MCF 10A (cell line): ENCODE data around the genes STK38, CDKN1A, PI16, RNF8 and CMTR1.

DNA sequence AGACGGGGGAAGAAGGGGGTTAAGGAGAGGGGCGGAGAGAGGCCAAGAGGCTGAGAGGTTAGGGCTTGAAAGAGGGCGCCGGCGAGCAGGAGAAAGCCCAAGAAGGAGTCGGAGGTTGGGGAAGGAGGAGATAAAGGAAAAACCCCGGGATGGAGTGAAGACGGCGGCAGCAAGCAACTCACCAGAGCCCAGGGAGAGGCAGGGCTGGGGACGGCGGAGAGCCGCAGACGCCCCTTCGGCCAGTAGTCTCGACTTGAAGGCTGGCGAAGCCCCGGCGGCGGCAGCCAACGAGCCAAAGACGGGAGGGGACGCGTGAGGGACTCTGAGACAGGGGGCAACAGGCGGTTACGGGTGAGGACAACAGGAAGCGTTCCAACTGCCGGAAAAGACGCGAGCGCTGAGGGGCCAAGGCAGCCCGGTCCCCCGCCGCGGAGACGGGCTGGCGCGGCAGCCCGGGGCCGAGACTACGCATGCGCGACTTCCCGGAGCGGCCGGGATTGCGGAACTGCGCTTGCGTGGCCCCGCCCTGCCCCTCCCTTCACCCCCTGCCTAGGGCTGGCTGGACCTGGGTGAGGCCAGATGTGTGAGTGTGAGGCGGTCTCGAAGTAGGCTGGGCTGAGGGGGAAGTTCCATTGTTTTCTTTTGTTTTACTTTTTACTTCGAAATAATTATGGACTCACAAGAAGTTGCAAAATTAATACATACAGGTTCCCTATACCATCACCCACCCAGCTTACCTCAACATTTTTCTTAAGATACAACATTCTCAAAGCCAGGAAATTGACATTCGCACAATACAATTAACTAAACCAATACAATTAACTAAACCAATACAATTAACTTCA lies at the start of gene STK38:
STK38 (minus strand) TSS at position 472 of the 845 bp plus-strand sequence.
- PRO-cap = bidirectional peak, plus-strand start at position 138 of the sequence, minus-strand start at position 74 of the sequence; bidirectional peak, plus-strand start at position 578 of the sequence, minus-strand start at position 441 of the sequence
- RRBS = 2% methylated on average over 15 of the region's 53 CpGs

DNA sequence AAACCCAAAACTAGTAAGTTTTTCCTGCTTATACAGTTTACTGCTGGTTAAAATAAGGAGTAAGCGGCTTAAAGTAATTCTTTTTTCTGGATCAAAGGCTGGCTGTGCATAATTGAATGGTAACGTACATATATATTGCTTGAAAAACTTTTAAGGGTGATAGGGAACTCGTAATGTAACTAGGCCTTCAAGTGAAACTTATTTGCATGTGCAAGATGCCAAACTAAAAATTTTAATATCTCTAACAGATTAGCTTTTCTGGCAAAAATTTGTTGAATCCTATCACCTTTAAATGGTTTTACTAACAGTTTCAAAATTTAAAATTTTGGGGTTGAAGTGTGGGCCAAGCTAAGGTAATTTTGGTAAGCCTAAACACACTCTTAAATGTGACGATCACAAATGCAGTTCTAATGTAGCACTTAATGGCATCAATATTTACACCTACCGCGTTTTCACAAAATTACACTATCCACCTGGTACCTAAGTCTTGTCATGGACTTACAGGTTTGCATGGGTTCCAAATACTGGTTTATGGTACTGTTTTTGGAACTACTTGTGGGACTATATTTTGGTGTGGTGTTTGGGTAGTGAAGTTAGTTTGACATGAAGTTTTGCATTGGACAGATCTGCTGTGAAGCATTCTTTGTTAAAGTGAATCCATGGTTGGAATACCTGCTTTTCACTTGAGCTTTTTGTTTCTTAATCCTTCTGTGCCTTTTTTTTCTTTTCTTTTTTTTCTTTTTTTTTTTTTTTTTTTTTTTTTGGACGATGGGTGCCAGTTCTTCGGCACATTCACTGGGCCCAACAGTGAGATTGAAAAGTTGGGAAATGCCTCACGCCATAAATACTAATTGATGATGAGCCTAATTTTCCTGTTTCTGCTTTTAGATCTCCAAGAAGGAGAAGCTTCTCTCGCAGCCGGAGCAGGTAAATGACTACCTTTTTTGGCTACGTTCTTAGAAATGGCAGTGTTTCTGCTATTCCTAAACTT lies 6.4 kb downstream of the SRSF3 start:
- PRO-cap = no peak
- RRBS = no CpG with 5 or more reads among the region's 12 CpGs

DNA sequence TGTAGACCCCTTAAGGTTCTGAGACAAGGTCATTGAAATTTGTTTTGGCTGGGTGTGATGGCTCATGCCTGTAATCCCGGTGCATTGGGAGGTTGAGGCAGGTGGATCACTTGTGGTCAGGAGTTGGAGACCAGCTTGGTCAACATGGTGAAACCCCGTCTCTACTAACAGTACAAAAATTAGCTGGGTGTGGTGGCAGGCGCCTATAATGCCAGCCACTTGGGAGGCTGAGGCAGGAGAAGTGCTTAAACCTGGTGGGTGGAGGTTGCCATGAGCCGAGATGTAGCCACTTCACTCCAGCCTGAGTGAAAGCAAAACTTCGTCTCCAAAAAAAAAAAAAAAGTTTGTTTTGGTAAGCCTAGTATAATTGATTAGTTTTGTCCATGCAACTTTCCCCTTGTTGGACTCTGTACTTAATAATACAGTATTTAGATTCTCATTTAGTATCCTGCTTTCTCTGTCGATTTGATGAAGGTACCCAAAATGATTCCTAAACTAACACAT lies 11.1 kb downstream of the SRSF3 start:
- PRO-cap = no peak
- RRBS = no CpG with 5 or more reads among the region's 6 CpGs

- PRO-cap = no peak
- RRBS = no CpG with 5 or more reads among the region's 5 CpGs
Measured at GRCh38 chr6:36616742-36617723, 22.9 kb downstream of the SRSF3 start.

GRCh38 chr6:36678649-36679652 lies at the start of gene CDKN1A:
Gene CDKN1A (plus strand): TSS chr6:36678714.
- PRO-cap = bidirectional peak, plus-strand start at chr6:36678714, minus-strand start at chr6:36678416; bidirectional peak, plus-strand start at chr6:36679483, minus-strand start at chr6:36679356
- RRBS = under 1% methylated on average over 17 of the region's 90 CpGs

GRCh38 chr6:36786039-36786533 lies 53.2 kb downstream of the CPNE5 start:
- PRO-cap = no peak
- RRBS = no CpG with 5 or more reads among the region's 6 CpGs

GRCh38 chr6:36829939-36830804 lies 9.1 kb downstream of the CPNE5 start:
- PRO-cap = no peak
- RRBS = no CpG with 5 or more reads among the region's 11 CpGs

DNA sequence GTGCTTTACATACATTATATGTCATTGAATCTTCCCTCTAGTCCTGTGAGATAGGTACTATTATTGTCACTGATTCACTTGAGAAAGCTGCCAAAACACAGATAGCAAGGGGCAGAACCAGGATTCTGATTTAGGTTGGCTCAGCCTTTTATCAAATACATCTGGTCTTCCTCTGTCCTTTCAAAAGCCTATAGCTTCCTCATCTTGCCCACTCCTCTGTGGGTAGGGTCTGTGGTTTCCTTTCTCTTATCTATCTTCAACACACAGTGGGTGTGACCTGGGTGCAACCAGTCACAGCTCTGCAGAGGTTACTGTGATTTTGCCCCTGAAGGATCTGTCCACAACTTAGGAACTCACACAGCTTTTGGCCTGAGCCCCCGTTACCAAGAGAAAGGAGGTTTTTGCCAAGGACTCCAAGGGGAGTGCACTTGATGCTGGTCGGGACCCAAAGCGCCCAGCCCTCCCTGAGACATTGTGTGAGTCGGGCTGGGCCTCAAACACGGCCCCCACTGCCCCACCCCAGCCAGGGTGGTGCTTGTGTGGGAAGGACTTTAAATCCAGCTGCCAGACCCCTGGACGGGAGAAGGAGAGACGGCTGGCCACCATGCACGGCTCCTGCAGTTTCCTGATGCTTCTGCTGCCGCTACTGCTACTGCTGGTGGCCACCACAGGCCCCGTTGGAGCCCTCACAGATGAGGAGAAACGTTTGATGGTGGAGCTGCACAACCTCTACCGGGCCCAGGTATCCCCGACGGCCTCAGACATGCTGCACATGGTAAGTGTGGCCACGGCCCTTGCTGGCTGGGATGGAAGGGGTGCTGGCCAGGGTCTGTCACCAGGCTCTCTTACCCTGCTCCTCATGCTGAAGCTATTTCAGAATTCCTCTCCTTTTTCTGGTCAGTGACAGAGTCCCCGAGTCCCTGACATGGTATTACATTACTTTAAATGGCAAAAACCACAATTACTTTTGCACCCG lies at the start of gene PI16:
PI16 (plus strand) TSS at position 582 of the 976 bp plus-strand sequence.
- PRO-cap = no peak
- RRBS = no CpG with 5 or more reads among the region's 17 CpGs

- PRO-cap = no peak
- RRBS = no CpG with 5 or more reads among the region's 8 CpGs
Measured at GRCh38 chr6:36974953-36975513, 11.0 kb downstream of the MTCH1 start.

DNA sequence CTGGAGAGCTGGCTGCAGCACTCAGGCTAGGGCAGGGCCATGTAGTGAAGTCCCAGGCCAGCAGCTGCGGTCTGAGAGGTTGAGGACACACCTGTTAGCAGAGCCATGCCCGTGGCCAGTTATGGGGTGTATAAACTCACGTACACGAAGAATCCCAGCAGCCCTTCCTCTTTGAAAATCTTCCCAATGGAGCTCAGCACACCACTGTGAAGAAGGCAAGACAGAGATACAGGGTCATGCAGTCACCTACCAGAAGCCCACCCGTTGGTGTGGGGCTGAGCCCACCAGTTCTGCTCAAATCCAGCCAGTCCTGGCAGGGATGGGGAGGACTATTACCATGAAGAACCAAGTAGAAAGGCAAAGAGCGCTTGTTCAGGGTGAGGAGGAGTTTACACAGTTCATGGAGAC lies 10.5 kb downstream of the MTCH1 start:
- PRO-cap = no peak
- RRBS = no CpG with 5 or more reads among the region's 6 CpGs

- PRO-cap = bidirectional peak, plus-strand start at chr6:37058289, minus-strand start at chr6:37058189
- RRBS = no CpG with 5 or more reads among the region's 5 CpGs
Measured at GRCh38 chr6:37058040-37058360, 52.5 kb downstream of the FGD2 start.

DNA sequence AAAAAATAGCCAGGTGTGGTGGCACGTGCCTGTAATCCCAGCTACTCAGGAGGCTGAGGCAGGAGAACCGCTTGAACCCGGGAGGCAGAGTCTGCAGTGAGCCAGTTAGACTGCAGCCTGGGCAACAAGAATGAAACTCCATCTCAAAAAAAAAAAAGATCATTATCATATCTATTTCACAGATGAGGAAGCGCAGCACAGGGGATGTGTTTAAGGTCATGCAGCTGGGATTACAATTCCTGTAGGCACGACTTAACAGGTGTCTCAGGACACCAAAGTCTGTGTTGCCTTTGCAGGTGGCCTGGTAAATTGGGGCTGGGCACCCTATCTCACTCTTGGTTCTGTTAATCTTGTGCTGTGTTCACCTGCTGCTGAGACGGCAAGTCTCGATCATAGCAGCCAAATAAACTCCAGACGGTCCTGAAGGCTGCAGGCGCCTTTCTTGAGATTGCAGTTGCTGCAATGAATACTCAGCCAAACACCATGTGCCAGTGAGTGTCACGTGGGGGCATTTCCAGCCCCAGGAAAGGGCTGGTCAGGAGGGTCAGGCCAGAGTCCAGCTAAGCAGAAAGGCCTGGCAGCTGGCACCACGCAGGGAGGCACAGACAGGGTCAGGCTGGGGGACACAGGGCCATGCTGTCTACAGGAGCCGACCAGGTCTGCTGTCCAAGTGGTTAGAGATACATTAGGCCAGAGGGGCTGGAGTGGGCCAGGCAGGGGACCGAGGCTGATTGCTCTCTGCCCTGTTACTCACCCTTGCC lies 55.8 kb downstream of the FGD2 start:
- PRO-cap = no peak
- RRBS = no CpG with 5 or more reads among the region's 13 CpGs

- PRO-cap = bidirectional peak, plus-strand start at chr6:37353983, minus-strand start at chr6:37353974
- RRBS = 2% methylated on average over 6 of the region's 59 CpGs
Measured at GRCh38 chr6:37353602-37354533, at the start of gene RNF8. Gene RNF8 (plus strand): TSS chr6:37353983.

GRCh38 chr6:37432750-37433351 lies at the start of gene CMTR1:
Gene CMTR1 (plus strand): TSS chr6:37433221.
- PRO-cap = bidirectional peak, plus-strand start at chr6:37433226, minus-strand start at chr6:37433147
- RRBS = 1% methylated on average over 25 of the region's 39 CpGs

GRCh38 chr6:37502570-37503444 lies 3.1 kb upstream of the CCDC167 start:
- PRO-cap = no peak
- RRBS = no CpG with 5 or more reads among the region's 8 CpGs

- PRO-cap = no peak
- RRBS = no CpG with 5 or more reads among the region's 18 CpGs
Measured at GRCh38 chr6:37517217-37518024, 17.7 kb upstream of the CCDC167 start.

DNA sequence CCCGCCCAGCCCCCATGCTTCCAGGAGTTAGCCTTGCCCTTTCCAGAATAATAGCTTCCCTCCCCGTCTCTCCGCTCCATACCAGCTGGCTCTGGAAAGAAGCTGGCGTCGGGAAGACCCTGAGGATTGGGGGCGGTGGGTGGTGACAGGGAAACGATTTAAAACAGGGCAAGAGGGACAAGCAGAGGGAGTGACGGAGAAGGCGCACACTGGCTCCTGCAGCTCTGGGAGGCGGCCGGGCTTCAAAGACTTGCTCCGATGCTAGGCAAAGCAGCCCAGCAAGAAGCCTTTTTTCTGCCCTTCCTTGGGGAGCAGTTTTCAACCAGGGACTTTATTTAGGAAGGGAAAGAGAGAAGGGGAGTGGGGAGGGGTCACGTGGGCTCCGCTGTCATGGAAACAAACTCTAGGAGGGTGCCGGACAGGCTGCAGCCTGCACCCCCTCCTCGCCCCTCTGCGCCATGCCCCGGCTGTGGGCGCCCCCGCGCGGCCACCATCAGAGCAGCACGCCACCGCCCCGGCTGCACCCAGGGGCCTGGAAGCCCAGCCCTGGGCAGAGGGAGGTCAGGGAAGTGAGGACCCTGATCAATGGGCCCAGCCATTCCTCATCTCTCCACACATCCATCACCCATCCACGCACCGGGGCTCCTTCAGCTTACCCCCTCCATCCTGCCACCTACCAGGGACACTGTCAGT lies 66.5 kb upstream of the CCDC167 start:
- PRO-cap = no peak
- RRBS = 2% methylated on average over 11 of the region's 27 CpGs

- PRO-cap = no peak
- RRBS = no CpG with 5 or more reads among the region's 2 CpGs
Measured at GRCh38 chr6:37713767-37714041, 16.0 kb upstream of the MDGA1 start.

GRCh38 chr6:37777380-37777737 lies 42.2 kb upstream of the ZFAND3 start:
- PRO-cap = no peak
- RRBS = no CpG with 5 or more reads among the region's 9 CpGs

DNA sequence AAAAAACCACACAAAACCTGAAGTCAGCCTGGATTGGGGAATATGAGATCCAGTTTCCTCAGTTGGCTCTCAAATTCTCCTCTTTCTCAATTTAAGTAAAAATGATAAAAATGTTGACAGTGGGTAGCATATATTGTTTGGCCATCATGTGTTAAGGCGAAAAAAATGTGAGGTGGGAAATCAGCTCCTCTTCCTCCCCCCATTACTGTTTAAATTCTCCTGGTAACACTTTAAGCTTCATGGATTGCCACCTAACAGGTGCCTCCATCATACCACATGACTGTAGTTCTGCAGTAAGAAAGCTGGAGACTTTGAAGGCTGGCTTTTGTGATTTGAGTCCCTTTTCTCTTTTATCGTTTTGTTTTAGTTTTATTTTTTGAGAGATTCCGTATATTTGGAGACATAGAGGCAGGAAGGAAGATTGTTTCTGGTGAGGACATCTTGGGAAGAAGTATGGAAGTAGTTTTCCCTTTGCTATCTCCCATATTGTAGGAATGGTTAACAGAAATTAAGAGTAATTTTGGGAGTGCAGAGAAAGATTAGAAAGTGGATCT lies 1.2 kb downstream of the ZFAND3 start:
- PRO-cap = no peak
- RRBS = no CpG with 5 or more reads among the region's 3 CpGs